AG04449 (cell line): ENCODE data around the gene PRELP.

DNA sequence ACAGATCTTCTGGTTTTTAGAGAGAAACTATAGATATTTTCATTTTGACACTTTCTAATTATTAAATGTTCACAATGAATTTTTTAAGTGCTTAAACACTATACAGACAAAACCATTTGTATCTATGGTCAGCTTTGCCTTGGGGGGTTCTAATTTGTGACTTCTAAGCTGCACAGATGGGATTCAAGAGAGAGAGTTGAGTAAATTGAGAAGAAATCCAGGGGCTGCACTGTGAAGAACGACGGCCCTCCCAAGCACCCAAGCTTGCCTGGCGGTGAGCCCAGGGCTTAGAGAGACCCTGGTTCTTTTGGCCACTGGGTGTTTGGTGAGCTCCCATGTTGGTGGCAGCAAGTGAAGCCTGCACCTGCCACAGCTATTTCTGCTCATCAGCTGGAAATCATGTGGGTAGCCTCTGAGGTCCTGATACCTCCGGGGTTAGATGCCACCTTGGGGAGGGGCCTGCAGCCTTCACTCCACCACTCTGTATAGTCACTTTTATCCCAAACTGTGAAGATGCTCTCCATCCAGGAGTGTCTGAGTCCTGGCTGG lies 6.2 kb upstream of the BTG2 start:
- RRBS, result no CpG with 5 or more reads among the region's 4 CpGs

- RRBS, result no CpG with 5 or more reads among the region's 6 CpGs
Observed at GRCh38 chr1:203324567-203324941, 19.2 kb downstream of the BTG2 start.

GRCh38 chr1:203347078-203348284 lies 3.4 kb downstream of the FMOD start:
- RRBS, result no CpG with 5 or more reads among the region's 28 CpGs

GRCh38 chr1:203464884-203465674 lies 10.5 kb upstream of the PRELP start:
- RRBS, result no CpG with 5 or more reads among the region's 12 CpGs

- RRBS, result no CpG with 5 or more reads among the region's 8 CpGs
Observed at GRCh38 chr1:203475177-203475985, at the start of gene PRELP. PRELP (plus strand) TSS chr1:203475806.

DNA sequence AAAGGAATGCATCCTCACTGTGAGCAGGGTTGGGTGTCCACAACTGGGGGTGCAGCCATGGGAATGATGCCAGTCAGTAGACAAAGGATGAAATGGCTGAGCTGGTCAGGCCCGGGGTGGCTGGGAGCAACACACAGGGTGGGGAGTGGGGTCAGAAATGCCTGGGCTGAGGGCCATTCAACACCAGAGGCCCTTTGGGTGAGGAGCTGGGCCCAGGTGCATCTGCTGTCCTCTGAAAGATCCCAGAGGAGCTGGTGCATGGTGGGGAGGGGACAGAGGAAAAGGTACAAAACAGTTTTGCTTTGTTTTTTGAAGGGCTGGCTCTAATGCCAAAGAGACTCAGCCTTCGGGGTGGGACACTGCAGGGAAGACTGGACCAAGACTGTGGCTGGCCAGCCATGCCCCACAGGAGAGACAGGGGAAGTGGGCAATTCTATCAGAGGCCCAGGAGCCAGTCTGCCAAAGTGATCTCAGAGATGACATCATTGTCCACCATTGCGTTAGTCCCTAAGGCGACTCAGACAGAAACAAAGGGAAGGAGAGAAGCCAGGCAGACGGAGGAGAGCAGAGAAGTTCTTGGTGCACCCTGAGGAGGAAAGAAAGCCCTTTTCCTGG lies 26.2 kb downstream of the OPTC start:
- RRBS, result no CpG with 5 or more reads among the region's 5 CpGs

GRCh38 chr1:203630393-203631347 lies 4.0 kb downstream of the ATP2B4 start:
- RRBS, result no CpG with 5 or more reads among the region's 3 CpGs

- RRBS, result no CpG with 5 or more reads among the region's 2 CpGs
Observed at GRCh38 chr1:203658126-203658483, 31.5 kb downstream of the ATP2B4 start.

GRCh38 chr1:203661599-203662008 lies 35.0 kb downstream of the ATP2B4 start:
- RRBS, result no CpG with 5 or more reads among the region's 2 CpGs

DNA sequence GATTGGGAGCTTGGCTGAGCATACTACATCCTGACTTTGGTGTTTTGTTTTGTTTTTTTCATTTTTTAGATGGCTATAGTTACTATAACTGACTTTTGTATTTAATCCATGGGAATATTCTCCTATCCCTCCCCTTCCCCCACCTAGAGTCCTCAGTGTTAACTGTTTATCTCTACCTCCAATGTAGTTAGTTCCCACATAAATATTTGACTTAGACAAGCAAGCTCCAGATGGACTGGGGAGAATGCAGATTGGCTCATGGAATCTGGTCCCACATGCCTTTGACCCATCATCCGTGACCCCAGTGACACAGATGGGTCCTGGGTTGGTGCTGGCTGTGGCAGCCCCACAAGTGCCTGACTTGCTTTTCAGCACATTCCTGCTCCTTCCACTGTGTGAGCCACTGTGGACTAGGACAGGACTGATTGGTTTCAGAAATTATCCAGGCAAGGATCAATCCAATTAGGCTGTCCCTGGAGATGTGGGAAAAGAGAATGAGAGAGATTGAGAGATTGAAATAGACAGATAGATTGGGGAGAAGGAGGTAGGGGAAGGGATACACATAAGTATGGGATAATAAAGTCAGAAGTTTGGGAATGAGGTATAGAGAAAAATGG lies 41.8 kb downstream of the ATP2B4 start:
- RRBS, result no CpG with 5 or more reads among the region's 1 CpG

DNA sequence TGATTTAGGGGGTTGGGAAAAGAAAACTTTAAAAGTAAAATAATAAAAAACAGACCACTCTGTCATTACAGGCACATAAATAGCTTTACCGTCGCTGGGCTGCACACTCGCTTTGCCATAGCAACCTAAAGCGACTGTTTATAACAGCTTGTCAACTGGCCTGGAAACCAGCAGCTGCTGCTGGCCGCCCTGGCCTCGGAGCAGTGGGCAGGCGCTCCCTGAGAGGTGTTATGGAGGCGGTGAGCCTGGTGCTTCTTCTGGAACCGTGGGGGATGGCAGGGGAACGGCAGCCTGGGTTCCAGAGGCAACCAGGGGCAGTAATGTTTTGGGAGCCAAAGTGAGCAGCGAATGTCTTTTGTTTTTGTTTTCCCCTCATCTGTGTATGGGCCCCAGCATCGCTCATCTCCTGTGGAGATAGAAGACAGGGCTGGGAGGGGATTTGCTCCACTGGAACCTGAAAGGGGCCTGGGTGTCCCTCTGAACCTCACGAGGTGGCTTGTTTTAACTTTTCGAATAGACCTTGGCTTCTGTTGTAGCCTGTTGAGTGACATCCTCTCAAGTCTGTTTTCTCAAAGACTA lies 45.8 kb downstream of the ATP2B4 start:
- RRBS, result no CpG with 5 or more reads among the region's 14 CpGs

DNA sequence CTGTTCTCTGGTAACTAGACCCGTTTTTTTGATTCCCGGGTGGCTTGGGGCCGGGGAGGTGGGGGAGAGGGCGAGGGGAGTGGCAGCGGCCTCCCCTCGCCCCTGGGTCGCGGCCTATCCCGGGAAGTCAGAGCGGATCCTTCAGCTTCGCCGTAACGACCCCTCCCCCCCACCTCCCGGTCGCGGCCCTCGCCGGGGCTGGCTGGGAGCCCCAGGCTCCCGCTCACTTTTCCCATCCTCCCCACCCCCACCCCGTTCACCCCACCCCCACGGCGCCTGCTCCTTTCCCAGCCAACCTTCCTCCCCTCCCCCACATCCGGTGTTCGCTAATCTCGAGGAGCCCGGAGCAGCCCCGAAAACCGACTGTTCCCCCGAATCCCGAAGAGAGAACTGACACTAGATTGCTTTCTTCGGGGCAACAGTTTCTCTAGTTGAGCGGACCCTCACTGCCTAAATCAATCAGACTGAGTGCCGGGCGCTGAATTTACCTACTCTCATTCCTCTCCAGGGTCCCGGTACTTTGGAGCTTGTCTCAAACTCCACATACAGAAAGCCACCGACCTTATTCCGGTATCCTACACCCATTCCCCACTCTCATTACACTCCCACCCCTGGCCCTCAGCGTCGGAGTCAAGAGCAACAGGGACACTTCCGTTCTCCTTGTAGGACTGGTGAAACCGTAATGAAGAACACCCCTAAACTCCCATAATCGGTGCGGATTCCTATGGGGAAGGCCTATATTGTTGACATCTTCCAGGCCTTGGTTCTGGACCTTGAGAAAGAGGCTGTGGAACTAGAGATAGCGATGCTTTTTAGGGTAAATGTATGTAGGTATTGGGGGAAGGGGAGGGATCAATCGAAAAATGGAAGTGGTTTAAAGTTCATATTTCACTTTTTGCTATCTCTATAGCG lies 618 bp downstream of the ZBED6 start:
- RRBS, result 1% methylated on average over 13 of the region's 46 CpGs

GRCh38 chr1:204087797-204088530 lies 15.0 kb downstream of the SOX13 start:
- RRBS, result no CpG with 5 or more reads among the region's 8 CpGs

GRCh38 chr1:204092910-204093810 lies 20.2 kb downstream of the SOX13 start:
- RRBS, result no CpG with 5 or more reads among the region's 12 CpGs

GRCh38 chr1:204256485-204256760 lies 42.6 kb upstream of the GOLT1A start:
- RRBS, result no CpG with 5 or more reads among the region's 4 CpGs

DNA sequence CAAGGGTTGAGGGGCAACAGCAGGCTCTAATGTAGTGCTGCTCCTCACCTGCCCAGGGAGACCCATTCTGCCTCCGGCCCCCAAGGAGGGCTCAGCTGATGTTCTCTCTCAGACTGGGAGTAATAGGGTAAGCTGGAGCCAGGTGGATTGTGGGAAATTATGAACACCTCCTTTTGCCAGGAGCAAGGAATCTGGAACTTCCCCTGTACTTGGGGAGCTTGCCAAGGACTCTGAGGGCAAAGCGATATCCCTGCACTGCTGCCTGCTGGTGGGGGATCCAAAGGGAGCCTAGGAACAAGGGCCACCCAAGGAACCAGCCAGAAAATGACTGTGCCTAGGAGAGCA lies 70.4 kb upstream of the GOLT1A start:
- RRBS, result no CpG with 5 or more reads among the region's 2 CpGs

- RRBS, result no CpG with 5 or more reads among the region's 9 CpGs
Observed at GRCh38 chr1:204318827-204319383, 40.8 kb downstream of the PLEKHA6 start.

DNA sequence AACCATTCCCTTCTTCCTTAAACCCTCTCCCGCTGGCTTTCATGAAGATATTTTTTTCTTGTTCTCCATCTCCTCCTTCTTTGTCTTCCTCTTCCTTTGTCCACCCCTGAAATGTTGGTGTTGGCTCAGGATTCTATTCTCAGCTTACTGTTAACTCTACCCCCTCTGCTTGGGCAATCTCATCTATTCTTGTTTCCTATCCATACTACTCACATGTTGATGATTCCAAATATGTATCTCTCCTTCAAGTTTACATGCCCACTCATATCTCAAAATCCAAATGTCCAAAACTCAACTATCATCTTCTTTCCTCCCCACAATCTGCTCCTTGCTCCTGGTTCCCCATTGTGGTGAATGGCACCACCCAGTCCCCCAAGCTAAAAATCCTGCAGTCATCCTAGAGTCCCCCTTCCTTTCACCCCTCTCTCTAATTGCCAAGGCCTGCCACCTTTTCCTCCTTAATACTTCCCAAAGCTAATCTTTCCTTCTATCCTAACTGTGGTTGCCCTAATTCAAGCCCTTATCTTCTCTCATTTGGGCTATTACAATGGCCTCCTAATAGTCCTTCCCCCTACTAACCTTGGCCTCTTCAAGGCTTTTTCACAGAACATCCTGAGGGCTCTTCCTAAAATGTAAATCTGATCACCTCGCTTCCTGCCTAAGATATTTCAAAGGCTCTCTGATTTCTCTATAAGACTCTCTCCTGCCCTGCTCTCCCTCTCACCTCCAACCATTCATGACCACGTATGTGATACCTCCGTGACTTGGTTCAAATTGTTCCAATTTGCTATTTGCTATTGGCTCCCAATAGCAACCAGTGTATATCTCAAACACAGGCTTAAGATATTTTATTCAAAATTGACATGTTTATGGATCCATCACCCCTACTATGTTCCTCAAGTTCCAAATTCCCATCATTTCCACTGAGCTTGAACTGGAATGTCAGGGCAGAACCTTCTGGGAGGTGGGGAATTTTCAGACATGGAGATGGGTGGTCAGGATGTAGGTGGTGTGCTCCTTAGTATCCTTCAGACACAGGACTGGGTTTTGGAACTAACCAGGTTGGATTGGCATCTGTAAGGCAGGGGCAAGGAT lies 19.7 kb downstream of the PIK3C2B start:
- RRBS, result no CpG with 5 or more reads among the region's 4 CpGs

DNA sequence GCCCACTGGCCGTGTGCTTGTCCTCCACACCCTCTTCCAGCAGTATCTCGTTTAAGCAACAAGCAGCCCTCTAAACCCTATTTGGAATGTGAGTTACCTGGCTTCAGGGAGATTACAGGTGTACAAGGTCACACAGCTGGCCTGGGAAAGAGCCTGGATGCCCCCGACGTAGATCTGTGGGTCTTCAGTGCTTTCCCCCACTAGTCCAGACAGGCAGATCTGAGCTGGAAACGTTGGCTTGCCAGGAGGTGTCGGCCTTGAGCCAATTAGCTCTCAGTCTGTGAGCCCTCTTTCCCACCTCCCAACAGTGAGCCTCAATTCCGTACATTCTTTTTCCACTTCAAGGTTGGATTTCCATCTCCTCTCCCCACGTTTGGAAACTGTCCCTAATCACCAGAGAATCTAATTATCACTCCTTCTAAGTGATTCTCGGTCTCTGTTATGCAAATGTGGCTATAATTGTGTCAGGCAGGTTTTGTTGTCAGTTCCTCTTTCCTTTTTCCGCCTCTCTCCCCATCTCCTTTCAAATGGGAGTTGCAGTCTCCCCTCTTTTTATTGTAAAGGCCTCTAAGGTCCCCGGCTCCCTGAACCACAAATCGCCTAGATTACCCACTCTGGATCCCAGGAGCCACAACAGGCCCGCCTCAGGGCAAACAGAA lies 29.3 kb upstream of the LRRN2 start:
- RRBS, result no CpG with 5 or more reads among the region's 13 CpGs

GRCh38 chr1:204870524-204871081 lies 42.2 kb downstream of the NFASC start:
- RRBS, result no CpG with 5 or more reads among the region's 13 CpGs